Parietal lobe (tissue), 2 donors: ENCODE results near the genes MYO3B, ERICH2, GORASP2, TLK1 and DYNC1I2.

DNA sequence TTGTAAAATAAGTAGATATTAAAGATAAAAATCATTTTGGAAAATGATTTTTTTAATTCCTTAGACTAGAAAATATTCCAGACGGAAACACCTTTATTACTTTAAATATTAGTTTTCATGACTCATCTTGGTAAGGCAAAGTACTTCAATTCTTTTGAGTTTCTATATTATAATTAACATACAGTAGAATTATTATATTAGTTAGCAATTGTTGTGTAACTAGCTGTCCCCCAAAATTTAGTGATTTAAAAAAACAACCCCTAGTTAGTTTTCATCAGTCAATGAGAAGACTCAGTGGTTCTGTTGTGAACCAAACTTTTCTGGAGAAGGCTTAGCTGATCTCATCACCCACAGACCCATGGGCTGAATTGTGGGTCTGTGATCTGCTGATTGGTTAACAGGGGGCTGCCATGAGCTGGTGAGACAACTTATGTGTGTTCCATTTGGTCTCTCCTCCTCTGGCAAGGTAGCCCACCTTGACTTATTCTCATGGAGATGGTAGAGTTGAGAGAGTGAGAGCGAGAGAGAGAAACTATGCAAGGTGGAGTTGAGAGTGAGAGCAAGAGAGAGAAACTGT, 155.4 kb downstream of the UBR3 start:
- RAMPAGE, long total RNA = no peak

DNA sequence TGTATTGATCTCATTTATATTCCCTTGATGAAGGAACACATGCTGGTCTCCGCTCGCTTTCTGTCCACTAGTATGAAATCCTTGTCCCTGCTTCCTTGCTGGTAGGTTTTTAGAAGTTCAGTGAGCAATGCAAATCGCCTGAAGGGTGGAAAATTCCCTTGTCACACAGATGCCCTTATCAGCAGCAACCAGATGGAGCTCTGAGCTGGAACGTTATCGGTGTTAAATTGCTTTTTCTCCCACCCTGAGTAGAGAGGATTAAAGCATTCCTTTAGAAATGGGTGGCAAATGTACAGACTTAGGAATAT, 164.1 kb upstream of the MYO3B start:
- RAMPAGE, long total RNA = no peak

- RAMPAGE, long total RNA = no peak
Measured at GRCh38 chr2:170178018-170178276, at the start of gene MYO3B. Gene MYO3B, plus strand, starts transcription at chr2:170178147.

- RAMPAGE, long total RNA = no peak
Measured at GRCh38 chr2:170455483-170455994, 259.6 kb upstream of the SP5 start.

DNA sequence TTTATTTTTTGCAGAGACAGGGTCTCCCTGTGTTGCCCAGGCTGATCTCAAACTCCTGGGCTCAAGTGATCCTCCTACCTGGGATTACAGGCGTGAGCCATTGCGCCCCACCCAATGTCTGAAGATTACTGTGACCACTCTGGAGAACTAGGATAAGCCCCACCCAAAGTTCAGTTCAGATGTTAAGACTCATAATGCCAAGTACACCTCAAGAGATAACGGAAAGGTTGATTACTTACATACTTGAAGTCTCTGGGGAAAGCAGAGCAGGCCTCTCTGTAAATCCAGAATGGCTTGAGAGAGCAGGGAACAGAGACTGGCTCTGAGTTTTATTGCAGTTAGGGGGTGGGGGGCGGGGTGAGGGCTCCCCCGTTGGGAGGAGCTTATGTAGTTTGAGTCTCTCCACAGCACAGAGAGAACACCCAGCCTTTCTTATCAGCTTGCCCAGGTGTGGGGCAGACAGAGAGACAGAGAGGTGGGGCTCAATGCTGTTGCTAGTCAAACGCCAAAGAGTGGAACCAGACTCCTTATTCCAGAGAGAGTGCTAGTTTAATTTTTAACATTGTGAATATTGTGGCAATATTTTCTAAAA, 26.4 kb upstream of the ERICH2 start:
- RAMPAGE, long total RNA = no peak

- RAMPAGE, long total RNA = no peak
Measured at GRCh38 chr2:170769804-170770613, at the start of gene ERICH2. Gene ERICH2, plus strand, starts transcription at chr2:170770378.

- RAMPAGE, long total RNA = no peak
Measured at GRCh38 chr2:170928720-170929676, at the start of gene GORASP2. Gene GORASP2, plus strand, starts transcription at chr2:170929253.

DNA sequence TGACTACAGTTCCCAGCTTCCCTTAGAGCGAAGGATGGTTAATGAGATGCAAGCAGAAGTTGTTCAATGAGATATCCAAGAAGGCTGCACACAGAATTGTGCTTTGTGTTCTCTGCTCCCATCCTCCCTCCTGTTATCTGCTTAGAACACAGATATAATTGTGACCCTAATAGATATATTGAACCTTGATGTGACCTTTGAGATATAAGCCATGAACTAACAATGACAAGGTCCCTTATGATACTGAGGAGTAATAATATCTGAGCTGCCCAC, 109.4 kb downstream of the TLK1 start:
- RAMPAGE, long total RNA = no peak

- RAMPAGE, long total RNA = no peak
Measured at GRCh38 chr2:171086429-171087149, 74.1 kb downstream of the TLK1 start.

DNA sequence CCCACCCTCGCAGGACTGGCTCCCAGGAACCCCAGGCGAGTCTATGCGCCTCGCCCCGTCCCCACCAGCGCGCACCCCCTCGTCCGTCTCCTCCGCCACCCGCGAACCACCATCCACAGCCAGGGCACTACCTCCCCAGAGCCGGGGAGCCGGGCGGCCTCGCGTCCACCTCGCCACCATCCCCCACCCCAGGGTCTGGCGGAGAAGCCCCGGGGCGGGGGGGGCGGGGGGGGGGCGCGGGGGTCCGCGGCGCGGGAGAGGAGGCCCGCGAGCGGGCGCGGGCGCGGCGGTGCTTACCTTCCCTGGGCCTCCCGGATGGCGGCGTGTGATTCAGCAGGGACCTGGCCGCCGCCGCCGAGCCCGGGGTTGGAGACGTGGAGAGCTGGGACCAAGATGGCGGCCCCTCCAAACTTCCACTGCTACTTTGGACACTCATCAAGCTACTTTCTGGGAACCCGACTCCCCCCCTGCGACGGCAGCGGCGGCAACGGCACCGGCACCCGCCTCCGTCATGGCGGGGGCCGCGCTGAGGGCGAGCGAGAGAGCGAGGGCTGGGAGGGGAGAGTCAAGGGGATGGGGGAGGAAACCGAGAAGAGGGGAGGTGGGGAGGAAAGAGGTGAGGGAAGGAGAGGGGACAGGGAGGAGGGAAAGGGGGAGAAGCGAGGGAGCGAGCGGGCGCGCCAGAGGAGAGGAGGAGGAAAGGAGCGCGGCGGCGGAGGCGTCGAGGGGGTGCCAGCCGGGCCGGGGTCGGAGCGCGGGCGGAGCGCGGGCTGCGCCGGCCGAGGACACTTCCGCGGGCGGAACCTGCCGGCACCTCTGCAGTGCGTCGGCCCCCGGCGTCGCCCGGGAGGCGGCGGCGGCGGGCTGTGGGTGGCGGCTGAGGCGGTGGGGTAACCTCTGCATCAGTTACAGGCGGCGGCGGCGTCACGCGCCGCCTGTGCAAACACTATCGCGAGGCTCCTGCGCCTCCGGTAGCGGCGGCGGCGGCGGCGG, at the start of gene TLK1:
TSS of gene TLK1 (minus strand) at position 901 of the 993 bp plus-strand sequence.
- RAMPAGE, long total RNA = no peak

DNA sequence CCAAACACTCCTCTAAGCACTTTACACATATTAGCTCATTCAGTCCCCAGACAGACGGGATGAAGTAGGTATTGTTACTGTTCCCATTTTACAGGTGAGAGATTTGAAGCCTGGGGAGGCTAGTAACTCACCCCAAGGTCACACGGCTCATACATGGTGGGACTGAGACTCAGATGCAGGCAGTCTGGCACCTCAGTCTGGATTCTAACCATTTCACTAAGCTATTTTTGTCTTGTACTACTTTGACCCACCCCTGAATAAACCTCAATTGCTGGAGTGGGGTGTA, 33.4 kb downstream of the CYBRD1 start:
- RAMPAGE, long total RNA = no peak

GRCh38 chr2:171687105-171687595, at the start of gene DYNC1I2:
Gene DYNC1I2, plus strand, starts transcription at chr2:171687469.
- RAMPAGE, long total RNA = start-site peak on the plus strand at chr2:171687465-171687552, 720 and 166 reads in 2 replicates

DNA sequence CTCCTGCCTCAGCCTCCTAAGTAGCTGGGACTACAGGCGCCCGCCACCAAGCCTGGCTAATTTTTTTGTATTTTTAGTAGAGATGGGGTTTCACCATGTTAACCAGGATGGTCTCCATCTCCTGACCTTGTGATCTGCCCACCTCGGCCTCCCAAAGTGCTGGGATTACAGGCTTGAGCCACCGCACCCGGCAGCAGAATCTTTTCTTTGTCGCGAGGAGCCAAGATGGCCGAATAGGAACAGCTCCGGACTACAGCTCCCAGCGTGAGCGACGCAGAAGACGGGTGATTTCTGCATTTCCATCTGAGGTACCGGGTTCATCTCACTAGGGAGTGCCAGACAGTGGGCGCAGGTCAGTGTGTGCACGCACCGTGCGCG, 112.3 kb upstream of the ITGA6 start:
- RAMPAGE, long total RNA = no peak

- RAMPAGE, long total RNA = no peak
Measured at GRCh38 chr2:172429336-172430388, 2.3 kb downstream of the ITGA6 start.

- RAMPAGE, long total RNA = no peak
Measured at GRCh38 chr2:172436689-172437607, 9.6 kb downstream of the ITGA6 start.

- RAMPAGE, long total RNA = no peak
Measured at GRCh38 chr2:172492084-172492400, 63.8 kb upstream of the PDK1 start.

GRCh38 chr2:172614168-172614730, 58.4 kb downstream of the PDK1 start:
- RAMPAGE, long total RNA = no peak

DNA sequence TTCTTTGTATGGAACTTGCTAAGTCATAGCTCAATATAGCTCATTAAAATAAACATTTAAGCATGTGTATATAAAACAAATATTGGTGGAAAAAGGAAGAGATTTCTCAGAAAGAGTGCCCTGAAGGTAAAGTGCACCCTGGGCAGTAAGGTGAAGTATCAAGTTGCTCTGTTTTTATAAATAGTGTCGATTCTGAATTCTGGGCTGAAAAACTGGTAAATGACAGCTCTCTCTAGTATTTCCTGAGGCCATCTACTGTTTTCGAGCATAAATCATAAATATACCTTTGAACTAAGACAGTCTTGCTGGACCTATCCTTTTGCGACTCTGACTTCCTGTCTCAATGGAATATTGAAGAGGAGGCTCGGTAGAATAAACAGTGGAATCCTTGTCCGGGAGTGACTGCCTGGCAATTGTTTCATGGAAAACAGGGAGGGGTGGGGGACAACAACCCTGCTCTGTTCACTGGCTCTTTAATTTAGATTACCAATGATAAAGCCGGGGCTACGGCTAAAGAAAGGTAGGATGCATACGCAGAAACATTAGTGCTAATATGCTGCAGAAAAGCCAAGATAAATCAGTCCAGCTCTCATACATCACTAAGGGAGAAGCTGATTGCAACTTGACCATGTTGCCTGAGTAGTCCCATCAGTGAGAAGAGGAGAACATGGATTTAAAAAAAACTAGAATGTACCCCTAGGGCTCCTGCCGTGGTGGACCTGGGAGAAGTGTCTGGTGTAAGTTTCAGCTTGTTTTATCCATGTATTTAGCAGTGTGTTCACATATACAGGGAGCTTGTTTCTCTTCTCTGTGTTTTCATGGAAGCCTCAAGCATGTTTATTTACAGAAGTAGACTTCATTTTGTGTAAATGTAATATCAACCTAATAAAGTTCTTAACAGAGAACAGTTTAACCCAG, 124.2 kb downstream of the RAPGEF4 start:
- RAMPAGE, long total RNA = no peak

- RAMPAGE, long total RNA = no peak
Measured at GRCh38 chr2:172892972-172893296, 157.3 kb downstream of the RAPGEF4 start.

- RAMPAGE, long total RNA = no peak
Measured at GRCh38 chr2:172932944-172933381, 142.7 kb upstream of the MAP3K20 start.